A172 (cell line): Measurements from ENCODE around the genes NYX, SLC9A7 and RBM10.

DNA sequence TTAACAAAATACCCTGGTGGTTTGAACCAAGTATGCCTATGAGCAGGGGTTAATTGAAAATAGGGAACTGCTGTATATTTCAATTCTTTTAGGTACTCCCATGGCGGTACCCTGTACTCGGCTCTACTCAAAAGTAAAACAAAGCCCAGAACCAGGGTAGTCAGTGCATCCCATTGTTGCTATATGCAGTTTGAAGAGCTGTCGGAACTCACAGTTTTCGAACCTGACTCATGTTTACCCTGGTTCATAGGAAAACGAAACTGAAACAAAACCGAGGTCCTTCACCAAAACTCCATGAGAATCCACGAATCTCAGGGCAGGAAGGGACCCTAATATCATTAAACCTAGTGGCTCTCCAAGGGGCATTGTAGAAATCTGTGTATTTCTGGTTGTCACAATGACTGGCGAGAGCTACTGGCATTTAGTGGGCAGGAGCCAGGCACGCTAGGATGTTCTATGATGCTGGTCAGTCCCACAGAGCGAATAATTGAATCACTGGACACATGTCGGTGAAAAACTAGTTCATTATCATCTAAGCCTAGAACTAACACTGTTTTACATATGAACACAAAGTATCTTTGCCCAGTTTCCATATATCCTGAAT lies 2.4 kb upstream of the DDX3X start:
- RAMPAGE, long total RNA = no peak

- RAMPAGE, long total RNA = no peak
These were observed 11.6 kb upstream of the NYX start for GRCh38 chrX:41435424-41436129.

GRCh38 chrX:41447075-41447600 lies at the start of gene NYX:
Gene NYX, plus strand, starts transcription at chrX:41447343.
- RAMPAGE, long total RNA = no peak

- RAMPAGE, long total RNA = no peak
These were observed 168.8 kb upstream of the PPP1R2C start for GRCh38 chrX:42946788-42947225.

GRCh38 chrX:44344041-44344587 lies 642 bp upstream of the EFHC2 start:
- RAMPAGE, long total RNA = no peak

DNA sequence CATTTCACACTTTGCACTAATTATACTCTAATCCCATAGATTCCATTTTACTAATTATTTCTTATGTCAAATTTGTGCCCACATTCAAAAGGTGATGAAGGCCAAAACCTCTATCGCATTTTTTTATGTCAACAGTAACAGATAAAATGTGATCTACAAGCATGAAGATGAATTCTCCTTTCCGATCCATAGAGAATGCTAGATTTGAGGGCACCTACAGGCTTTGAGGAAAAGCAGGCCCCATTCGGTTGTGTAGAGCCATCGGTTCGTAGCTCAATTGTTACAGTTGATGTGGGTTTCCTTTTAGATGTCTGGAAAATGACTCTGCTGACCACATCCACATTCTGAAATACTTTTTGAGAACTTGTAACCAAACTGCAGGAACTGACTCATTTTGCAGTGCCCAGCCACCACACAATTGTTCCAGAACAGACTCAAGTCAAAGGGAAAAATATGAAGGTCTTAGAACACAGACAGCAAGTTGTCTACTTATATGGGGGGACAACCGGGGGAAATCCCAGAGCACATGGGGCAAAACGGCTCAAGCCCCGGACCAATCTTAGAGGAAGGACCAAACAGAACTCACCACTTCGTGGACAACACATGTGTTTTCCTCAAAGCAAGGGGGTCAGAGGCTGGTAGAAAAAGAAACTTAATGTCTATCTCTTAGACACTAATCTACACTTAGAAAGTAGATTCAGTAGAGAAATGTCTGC lies 557.6 kb upstream of the DIPK2B start:
- RAMPAGE, long total RNA = no peak

GRCh38 chrX:45760313-45761276 lies 559.9 kb upstream of the DIPK2B start:
- RAMPAGE, long total RNA = no peak

- RAMPAGE, long total RNA = no peak
These were observed 566.9 kb upstream of the DIPK2B start for GRCh38 chrX:45767628-45767865.

DNA sequence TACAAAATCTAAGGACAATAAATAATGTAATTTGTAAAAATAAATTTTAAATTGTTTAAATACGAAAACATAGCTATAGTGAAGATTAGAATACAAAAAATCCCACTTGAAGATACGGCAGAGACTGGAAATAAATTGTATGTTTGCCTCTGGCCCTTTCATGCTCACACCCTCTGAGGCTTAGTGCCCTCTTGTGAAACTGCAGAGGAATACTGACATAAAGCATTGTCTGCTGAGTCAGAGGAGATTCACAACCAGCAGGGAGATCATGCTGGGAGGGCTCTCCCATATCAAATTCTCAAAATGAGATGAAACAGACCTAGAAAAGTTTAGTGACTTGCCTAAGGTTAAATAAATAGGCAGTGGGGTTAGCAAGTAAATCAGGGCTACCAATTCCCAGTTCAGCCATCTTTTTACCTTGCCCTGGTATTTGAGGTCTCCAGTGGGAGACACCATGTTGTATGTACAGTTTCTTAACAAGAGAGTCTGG lies 581.2 kb upstream of the DIPK2B start:
- RAMPAGE, long total RNA = no peak

DNA sequence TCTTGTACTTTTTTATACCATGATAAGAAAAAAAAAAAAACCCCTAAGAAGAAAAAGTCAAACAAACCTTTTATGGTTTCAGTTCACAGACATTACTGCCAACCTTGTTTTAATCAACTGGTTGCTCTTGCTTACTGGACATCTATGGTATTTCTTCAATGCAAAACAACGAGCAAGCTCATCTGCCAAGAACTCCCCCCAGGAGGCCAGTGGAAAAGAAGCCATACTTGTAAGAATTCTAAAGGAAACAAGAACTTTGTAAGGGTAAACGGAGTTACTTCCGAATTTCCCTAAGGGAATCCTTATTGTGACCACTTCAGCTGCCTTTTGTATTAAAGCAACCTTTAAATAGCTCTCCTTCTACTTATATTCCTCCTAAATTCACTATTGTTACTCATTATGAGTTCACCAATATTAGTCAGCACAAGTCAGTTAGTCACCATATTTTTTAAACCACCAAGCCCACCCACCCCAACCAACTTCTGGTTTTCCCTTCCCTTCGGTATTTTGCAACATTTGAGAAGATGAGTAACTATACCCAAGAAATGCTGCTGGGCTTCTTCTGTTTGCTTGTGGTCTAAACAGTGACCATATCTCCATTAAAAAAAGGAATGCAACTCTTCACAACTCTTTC lies 602.8 kb upstream of the DIPK2B start:
- RAMPAGE, long total RNA = no peak

GRCh38 chrX:45806381-45807147 lies 605.9 kb upstream of the DIPK2B start:
- RAMPAGE, long total RNA = no peak

- RAMPAGE, long total RNA = no peak
These were observed at the start of gene SLC9A7 for GRCh38 chrX:46759054-46759776. Gene SLC9A7, minus strand, starts transcription at chrX:46759118.

GRCh38 chrX:46817682-46818114 lies 19.1 kb upstream of the RP2 start:
- RAMPAGE, long total RNA = no peak

DNA sequence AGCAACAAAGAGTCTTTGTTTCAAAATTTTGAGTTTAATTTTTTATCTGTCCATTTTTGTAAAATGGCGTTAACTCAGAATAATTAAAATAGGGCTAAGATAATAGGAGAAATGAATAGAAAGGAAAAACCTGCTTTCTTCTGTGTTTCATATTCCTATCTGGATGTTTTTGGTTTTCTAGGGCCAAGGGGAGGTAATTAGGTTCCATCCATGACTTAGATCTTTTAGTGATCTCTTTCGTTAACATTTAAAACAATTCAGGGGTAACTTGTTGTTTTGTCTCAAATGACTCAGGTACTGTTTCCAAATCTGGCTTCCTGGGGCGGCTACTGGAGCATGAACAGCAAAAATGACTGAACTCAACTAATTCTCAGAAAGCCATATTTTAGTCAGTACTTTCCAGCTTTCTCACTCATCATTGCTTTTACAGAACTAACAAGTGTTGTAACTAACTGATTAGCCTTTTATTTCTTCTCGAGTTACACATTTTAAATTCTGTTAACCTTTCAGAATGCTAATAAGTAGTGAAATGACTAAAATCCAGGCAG lies 55.2 kb downstream of the JADE3 start:
- RAMPAGE, long total RNA = no peak

DNA sequence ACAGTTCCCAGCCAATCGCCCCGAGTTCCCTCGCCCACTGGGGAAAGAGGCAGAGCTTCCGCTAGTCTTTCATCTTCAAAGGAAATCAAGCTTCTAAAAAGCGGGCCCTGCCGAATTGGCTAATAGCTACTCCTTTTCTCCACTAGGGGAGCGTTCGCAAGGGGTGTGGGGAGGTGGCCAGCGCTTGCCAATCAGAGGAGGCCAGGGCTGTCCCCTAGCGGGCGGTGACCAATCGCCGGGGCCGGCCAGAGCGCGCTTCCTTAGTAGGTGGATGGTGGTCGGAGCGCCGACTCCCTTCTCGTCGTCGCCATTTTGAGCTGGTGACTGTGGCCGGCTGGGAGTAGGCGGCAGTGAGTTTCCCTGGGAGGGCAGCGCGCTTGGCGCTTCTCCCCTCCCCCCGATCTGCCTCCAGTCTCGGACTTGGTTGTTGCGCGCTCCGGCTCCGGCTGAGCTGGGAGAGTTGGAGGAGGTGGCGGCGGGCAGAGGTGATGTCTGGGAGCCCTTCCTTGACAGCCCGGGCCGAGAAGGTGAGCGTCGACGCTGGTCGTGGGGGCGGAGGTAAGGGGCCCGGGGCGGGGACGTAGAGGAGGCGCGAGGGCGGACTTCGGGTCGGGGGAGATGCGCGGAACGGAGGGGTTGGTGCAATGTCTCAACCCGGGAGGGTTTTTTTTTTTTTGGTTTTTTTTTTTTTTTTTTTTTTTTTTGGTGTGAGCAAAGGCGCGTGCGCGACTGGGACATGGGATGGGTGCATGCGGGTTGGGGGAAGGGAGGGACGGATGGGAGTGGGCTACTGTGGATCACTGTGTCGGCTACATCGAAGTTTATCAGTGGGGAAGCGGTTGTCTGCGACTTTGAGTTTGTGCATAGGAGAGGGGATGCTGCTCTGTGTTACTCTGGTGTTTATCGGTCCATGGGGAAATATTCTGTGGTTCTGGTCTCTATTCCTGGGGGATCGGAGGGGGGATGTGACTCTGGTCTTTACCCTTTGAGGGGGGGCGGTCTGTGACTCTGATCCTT lies at the start of gene RBM10:
Gene RBM10 (plus strand): TSS at position 263 of the 1,017 bp plus-strand sequence.
- RAMPAGE, long total RNA = start-site peak on the plus strand centred at position 300 of the sequence, 23 bp wide, 83 and 108 reads in 2 replicates

- RAMPAGE, long total RNA = no peak
These were observed 980 bp upstream of the CDK16 start for GRCh38 chrX:47217400-47218001.

- RAMPAGE, long total RNA = no peak
These were observed 3.8 kb downstream of the ARAF start for GRCh38 chrX:47564437-47565667.

DNA sequence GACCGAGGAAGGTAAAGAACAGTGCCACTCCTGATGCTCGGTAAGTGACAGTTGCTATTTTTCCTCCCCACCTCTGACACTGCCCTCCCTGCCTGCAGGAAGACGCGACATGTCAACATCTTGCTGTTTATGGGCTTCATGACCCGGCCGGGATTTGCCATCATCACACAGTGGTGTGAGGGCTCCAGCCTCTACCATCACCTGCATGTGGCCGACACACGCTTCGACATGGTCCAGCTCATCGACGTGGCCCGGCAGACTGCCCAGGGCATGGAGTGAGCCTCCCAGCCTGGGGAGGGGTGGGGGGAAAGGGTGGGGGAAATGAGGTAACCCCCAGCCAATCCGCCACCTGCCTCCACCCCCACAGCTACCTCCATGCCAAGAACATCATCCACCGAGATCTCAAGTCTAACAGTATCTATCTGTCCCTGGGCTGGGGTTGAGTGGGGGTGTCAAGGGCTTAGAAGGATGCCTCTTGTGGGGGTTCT lies 7.7 kb downstream of the ARAF start:
- RAMPAGE, long total RNA = no peak

DNA sequence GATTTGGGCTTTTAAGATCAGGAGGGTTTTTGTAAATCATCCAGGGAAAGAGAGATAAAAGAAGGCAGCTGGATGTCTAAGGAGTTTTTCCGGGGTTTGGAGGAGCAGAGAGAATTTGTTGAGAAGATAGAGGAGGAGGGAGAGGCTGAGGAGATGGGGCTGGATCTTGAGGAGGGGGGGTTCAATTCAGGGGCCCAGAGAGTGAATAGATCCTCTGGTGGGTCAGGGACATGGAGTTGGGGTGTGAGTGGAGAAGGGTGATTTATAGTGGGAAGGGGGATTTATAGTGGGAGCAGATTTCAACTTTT lies 48.7 kb upstream of the UXT start:
- RAMPAGE, long total RNA = no peak

- RAMPAGE, long total RNA = no peak
These were observed 34.0 kb upstream of the ZNF81 start for GRCh38 chrX:47802689-47803097.